HT1080 (cell line): ENCODE data around the gene GTF2A2.

DNA sequence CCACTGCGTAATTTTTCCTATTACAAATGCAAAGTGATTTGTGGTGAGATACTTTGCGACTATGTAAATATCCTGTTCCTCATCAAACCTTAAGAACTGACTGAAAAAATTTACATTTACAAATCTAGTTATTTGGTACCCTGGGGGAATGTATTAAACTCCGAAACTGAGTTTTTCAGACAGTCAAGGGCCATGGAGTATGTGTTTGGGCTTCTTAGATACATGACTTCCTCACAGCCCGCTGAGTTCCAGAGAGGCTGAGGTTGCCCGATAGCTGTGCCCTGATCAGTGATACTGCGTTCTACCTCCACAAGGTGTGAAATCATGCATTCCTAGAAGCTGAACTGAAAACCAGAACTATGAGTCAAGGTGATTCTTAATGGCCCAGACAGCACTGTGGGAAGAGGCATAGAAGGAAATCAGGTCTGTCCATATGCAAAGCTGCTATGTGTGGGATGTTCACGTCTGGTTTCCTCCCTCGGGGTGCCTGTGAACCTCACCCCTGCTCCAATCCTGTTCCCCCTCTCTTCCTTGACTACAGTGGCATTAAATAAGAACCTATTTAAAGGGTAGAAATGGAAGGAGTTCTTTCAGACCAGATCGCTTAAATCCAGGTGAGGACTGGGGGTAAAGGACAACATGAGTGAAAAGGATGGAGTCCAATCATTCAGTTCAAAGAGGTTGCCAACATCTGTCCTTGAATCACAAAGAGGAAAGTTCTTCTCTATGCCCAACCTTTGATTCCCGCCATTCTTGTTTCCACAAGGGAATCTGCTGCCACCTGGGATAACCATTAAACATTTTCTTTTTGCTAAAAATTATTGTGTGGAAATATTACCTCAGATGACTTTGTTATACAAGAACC lies 74.3 kb downstream of the MYO1E start:
RAMPAGE:
- cytosol, long total RNA = no peak
- long total RNA = no peak
- nucleus, long total RNA = no peak

RAMPAGE:
- cytosol, long total RNA = no peak
- long total RNA = no peak
- nucleus, long total RNA = no peak
Measured at GRCh38 chr15:59315777-59316717, 56.6 kb downstream of the MYO1E start.

DNA sequence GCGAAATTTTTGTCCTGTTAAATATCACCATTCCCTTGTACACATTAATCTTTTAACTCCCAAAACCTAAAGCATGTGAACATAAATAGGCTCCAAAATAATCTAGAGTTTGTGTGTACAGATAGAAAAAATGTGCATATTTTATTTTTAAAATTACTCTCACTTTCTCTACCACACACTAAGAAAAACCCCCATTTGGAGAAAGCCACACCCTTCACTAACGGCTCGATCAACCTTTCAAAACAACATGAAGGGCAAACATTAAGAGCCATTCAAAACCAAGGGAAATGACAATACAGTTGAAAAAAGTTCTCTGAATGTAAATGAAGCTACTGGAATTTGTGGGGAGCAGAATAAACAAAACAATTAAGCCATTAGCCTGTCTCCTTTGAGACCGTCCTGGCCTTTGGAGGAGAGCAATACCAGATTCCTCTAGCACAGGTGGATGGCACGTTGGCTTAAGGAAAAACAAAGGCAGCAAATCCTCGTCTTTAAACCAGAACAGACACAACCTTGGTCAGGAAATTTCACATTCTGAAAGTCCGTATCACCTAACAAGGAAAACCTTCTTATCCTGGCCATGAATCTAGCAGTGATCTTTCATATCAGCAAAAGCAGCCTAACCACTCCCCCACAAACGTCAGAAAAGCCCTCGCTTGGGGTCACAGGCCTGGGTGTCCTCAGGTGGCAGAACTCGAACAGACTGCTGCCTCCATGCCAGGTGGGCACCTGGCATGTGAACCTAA lies 18.7 kb downstream of the MYO1E start:
RAMPAGE:
- cytosol, long total RNA = no peak
- long total RNA = no peak
- nucleus, long total RNA = no peak

RAMPAGE:
- cytosol, long total RNA = no peak
- long total RNA = no peak
- nucleus, long total RNA = no peak
Measured at GRCh38 chr15:59587277-59587796, 24.2 kb upstream of the GCNT3 start.

DNA sequence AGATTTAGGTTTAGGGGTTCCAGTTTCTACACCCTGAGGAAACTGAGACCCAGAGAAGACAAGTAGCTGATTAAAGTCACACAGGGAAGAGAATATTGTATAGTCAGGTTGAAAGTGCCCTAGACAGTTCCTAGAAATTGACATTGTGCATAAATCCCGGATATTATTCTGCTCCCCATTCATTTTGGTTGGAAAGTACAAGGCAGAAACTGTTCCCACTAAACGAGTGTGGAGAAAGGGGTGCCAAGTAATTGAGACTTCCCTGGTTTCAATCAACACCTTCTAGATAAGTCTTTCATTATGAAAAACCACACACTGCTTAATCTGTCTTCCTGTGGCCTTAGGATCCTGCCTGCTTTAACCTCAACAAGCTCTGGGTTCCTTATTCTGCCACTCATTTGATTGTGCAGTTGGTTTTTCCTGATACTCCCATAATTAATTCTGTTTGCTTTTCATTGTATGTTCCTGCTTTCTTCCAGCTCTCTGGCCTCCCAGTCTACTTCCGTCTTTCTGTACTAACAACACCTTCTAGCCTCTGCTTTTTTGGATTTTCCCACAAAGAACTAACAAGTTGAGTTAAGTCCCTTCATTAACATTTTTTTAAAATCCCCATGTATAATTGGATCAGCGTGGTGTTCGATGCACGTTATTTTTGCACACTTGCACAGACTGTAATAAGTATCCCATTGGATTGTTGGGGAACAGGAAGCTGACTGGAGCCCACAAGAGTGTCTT lies 20.3 kb upstream of the GCNT3 start:
RAMPAGE:
- cytosol, long total RNA = no peak
- long total RNA = no peak
- nucleus, long total RNA = no peak

DNA sequence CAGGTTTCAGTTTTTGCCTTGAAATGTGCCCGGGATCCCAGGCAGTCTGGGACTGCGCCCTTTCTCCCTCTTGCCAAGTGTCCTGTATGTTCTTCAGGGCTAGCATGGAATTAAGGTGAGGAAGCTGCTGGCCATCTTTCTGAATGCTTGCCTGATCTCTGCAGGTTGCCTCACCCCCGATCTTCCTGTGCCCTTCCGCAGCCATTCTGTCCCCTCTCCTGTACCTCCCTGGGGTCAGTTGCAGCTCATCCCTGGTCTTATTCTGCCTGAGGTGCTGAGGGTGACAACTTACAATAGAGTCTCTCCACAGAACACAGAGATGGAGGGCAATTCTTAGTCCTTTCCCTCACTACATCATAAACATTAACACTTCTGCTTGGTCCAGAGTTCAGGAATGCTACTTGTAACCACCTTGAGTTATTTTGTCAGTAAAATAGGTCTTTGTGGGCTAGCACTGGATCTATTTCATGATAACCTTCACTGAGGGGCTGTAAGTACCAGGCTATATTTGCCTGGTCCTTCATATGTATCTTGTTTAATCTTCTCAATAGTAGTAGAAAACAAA lies 1.1 kb downstream of the GCNT3 start:
RAMPAGE:
- cytosol, long total RNA = no peak
- long total RNA = no peak
- nucleus, long total RNA = no peak

GRCh38 chr15:59614913-59615559 lies 3.5 kb downstream of the GCNT3 start:
RAMPAGE:
- cytosol, long total RNA = no peak
- long total RNA = no peak
- nucleus, long total RNA = no peak

DNA sequence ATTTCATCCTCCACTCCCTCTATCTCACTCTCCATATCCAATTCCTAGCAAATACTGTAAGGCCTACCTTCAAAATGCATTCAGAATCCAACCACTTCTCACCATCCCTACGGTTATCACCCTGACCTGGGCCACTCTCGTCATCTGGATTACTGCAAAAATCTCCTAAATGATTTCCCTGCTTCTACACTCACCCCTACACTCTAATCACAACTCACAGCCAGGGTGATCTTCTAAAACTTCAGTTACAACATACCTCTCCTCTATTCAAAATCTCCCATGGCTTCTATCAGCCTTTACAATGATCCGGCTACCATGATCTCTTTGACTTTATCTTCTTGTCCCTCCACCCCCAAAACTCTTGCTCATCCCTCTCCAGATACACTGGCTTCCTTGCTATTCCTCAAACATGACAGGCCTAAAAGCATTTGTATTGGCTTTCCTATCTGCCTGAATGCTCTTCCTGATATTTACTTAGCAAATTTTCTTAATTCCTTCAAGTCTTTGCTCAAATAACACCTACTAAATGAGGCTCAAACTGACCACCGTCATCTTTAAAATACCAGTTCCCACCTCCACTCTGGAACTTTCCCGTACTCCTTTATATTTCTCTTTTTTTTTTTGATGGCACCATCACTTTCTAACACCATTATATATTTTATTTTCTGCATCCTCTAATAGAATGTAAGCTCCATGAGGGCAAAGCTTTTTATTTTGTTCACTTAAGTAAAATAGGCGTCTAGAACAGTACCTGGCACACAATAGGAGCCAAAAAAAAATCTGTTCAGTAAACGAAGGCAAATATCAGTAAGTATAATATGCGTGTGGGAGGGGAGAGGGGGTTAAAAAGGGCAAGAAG lies 1.3 kb downstream of the GTF2A2 start:
RAMPAGE:
- cytosol, long total RNA = no peak
- long total RNA = no peak
- nucleus, long total RNA = no peak

DNA sequence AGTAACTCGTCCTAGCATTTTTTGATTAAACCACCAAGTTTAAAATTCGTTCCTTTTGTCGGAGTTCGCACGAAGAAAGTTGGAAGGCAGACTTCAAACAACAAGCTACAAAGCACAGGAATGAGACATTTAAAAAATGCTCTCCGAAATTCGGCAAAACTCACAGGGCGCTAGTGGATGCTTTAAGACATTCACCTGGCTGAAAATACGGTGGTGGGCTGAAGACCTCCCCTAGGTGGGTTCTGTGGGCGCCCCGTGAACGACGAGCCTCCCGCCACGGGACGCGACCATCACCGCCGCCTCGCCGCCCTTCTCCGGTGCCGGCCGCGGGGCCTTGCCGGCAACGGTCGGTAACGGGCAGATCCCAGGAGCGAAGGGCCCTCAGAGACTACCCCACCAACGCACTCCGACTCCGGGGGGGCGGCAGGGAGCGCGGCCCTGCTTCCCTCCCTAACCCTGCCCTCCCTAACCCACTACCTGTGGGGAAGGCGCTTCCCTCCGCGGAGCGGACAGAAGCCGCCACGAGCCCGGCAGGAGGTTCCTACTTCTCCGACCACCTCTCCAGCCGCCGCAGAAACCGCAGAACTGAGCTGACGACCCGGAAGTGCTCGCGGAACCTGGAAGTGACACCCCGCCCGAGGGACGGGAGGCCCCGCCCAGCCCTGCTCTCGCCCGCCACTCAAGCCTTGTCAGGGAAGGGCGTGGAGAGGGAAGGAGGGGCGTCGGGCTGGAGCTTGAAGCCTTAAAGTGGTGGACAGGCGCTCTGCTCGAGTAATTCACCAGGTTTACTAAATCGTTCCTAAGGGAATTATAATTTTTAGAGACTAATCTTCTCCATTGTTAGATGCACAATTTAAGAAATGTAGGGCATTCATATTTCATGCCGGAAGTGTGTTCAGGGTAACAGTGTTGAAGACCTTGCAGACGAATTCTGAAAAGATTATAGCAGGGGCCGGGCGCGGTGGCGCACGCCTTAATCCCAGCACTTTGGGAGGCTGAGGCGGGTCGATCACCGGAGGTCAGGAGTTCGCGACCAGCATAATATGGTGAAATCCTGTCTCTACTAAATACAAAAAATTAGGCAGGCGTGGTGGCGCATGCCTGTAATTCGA lies at the start of gene GTF2A2:
Gene GTF2A2, minus strand, starts transcription at position 587 of the 1,112 bp plus-strand sequence.
RAMPAGE:
- cytosol, long total RNA = start-site peak on the minus strand centred at position 577 of the sequence, 71 bp wide, 4,215 and 5,753 reads in 2 replicates
- long total RNA = start-site peak on the minus strand centred at position 577 of the sequence, 71 bp wide, 2,264 reads
- nucleus, long total RNA = no peak

DNA sequence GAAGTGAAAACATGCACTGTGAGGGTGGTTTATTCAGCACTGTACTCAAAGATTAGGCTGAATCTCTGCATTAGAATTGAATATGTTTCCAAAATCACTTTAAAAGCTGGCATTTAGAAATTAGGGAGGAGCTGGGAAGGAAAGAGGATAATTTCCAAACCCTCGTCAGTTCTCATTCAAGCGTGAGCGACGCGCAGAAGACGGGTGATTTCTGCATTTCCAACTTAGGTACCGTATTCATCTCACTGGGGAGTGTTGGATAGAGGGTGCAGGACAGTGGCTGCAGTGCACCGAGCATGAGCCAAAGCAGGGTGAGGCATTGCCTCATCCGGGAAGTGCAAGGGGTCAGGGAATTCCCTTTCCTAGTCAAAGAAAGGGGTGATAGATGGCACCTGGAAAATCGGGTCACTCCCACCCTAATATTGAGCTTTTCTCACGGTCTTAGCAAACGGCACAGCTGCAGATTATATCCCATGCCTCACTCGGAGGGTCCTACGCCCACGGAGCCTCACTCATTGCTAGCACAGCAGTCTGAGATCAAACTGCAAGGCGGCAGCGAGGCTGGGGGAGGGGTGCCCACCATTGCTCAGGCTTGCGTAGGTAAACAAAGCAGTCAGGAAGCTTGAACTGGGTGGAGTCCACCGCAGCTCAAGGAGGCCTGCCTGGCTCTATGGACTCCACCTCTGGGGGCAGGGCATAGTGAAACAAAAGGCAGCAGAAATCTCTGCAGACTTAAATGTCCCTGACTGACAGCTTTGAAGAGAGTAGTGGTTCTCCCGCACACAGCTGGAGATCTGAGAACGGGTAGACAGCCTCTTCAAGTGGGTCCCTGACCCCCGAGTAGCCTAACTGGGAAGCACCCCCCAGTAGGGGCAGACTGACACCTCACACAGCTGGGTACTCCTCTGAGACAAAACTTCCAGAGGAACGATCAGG lies 114.4 kb upstream of the BNIP2 start:
RAMPAGE:
- cytosol, long total RNA = no peak
- long total RNA = no peak
- nucleus, long total RNA = no peak

DNA sequence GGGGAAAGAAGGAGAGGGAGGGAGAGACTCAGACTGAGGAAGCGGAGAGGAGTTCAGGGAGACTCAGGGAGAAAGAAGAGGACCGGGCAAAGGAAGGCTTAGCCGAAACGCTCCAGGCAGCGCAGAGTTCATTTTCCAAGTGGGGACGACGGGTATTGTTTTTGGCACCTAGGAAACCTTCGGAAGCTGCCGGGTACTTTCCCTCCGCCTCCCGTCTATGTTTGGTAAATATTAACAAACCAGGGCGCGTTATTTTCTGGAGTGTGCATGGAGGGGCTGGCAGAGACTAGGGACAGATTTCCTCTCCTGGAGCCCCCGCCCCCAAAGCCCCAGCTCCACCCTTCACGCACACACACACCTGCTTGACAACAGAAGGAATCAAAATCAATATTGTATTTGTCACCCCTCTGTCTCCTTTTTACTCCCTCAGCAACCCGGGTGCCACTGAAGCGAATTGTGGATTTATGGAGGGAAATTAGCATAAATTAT lies 3.6 kb upstream of the FOXB1 start:
RAMPAGE:
- cytosol, long total RNA = no peak
- long total RNA = no peak
- nucleus, long total RNA = no peak

DNA sequence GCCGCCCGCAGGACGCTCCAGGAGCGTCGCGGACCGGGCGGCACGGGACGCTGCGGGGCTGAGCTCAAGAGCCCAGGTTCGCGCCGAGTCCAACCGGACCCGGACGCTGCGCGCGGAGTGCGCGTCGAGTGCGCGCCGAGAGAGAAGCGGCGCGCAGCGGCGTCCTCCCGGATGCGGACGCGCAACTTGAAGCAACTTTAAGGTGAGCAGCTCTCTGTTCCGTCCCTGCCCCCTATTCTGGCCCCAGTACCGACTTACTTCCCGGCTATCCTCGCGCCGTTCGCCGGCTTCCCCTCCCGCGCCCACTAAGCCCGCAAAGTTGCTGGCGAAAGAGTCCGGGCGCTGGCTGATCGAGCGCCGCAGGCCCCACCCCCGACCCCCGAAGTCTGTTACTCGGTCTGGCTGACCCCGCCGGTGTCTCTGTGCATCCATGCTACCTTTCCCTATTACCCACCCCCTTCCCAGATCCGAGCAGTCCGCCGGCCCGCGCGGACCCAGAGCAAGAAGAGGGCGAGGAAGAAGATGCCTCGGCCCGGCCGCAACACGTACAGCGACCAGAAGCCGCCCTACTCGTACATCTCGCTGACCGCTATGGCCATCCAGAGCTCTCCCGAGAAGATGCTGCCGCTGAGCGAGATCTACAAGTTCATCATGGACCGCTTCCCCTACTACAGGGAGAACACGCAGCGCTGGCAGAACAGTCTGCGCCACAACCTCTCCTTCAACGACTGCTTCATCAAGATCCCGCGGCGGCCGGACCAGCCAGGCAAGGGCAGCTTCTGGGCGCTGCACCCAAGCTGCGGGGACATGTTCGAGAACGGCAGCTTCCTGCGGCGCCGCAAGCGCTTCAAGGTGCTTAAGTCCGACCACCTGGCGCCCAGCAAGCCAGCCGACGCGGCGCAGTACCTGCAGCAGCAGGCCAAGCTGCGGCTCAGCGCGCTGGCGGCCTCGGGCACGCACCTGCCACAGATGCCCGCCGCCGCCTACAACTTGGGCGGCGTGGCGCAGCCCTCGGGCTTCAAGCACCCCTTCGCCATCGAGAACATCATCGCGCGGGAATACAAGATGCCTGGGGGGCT lies 670 bp downstream of the FOXB1 start:
RAMPAGE:
- cytosol, long total RNA = no peak
- long total RNA = no peak
- nucleus, long total RNA = no peak

RAMPAGE:
- cytosol, long total RNA = no peak
- long total RNA = no peak
- nucleus, long total RNA = no peak
Measured at GRCh38 chr15:60495453-60495775, 16.5 kb upstream of the ICE2 start.

DNA sequence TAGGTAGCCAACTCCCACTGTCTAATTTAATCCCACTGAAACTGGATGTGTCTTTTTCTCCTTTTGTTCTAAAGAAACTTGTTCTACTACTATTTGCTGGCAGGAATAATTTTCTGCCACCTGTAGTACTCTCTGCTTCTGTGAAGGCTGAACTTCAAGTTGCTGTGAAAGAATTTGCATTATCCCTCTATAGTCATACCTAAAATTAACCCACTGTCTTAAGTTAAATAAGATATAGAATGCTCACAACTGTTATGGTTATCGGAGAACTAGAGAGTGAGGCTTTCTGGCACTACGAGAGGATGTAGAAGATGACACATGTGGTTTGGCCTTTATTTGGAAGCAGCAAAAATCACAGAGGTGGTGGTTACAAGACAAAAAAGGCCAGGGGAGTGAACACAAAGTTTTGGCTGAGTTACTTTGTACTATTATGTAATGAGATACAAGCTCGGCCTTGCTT lies 78.1 kb upstream of the ICE2 start:
RAMPAGE:
- cytosol, long total RNA = no peak
- long total RNA = no peak
- nucleus, long total RNA = no peak

DNA sequence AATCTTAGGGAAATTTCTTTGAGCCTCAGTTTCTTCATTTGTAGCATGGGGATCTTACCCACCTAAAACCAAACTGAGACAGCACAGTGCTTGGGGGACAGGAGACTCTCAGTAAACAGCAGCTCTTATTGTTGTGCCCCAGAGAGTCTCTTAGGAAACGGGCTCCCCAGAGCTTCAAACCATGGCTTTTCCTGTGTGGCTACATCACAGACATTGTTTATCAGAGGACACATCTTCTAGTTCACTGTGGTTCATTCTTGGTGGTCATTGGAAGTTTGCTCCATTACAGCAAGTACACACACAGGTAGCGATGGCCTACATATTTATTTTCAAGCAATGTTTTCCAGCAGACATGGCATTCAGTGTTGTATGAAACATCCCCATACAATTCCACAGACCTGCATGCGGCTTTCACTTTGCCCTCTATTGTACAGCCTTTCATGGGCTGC lies 84.6 kb upstream of the ICE2 start:
RAMPAGE:
- cytosol, long total RNA = no peak
- long total RNA = no peak
- nucleus, long total RNA = no peak

GRCh38 chr15:60620722-60621379 lies 141.9 kb upstream of the ICE2 start:
RAMPAGE:
- cytosol, long total RNA = no peak
- long total RNA = no peak
- nucleus, long total RNA = no peak

DNA sequence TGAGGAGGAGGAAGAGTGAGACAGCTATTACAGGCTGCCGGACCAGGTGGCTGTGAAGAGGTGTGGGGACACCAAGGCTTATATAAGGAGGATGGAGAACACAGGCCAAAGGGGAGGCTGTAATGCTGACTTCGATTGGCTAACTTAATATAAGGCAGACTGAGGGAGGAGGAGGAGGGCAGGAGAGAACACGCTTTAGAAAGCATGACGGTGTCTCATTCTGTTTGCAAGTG lies 168.9 kb upstream of the ICE2 start:
RAMPAGE:
- cytosol, long total RNA = no peak
- long total RNA = no peak
- nucleus, long total RNA = no peak

DNA sequence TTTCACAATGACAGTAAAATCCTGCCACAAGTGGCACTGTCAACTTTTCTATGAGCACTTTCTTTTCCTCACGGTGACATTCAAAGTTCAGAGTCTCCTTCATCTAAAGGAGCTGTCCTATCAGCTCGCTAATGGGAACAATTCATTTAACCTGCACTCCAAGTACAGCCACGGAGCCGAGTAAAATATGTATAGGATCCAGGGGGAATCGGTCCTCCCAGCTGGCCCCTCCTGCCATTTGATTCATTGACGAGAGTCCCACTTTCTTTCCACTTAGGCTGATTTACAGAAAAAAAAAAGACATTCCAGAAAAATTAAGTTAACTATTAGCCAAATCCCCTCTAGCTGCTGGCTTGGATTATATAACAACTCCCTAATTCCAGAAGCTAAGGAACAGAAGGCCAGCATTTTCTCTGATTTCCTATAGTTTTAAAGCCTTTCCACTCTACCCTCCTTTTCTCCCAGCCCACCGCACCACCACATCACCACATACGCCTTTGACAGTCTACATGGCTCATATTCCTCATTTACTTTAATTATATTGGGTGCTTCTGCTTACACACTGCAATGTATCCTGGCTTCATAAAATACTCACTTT lies 217.2 kb upstream of the ICE2 start:
RAMPAGE:
- cytosol, long total RNA = no peak
- long total RNA = no peak
- nucleus, long total RNA = no peak

DNA sequence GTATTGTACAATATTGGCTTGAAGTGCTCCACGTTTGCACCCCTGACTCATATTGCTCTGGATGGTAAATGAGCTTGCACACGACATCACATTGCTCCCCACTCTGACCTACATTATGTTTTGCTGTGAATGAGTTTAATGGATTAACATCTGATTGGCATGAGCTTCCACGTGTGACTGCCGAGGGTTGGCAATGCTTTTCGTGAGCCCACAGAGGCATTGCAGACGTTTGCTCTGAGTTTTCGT lies 225.8 kb upstream of the ICE2 start:
RAMPAGE:
- cytosol, long total RNA = no peak
- long total RNA = no peak
- nucleus, long total RNA = no peak

GRCh38 chr15:60776405-60776780 lies 297.5 kb upstream of the ICE2 start:
RAMPAGE:
- cytosol, long total RNA = no peak
- long total RNA = no peak
- nucleus, long total RNA = no peak